Cardiac ventricle fibroblast (primary cell): ENCODE data around the genes CELSR3, ARIH2 and CCDC71.

DNA sequence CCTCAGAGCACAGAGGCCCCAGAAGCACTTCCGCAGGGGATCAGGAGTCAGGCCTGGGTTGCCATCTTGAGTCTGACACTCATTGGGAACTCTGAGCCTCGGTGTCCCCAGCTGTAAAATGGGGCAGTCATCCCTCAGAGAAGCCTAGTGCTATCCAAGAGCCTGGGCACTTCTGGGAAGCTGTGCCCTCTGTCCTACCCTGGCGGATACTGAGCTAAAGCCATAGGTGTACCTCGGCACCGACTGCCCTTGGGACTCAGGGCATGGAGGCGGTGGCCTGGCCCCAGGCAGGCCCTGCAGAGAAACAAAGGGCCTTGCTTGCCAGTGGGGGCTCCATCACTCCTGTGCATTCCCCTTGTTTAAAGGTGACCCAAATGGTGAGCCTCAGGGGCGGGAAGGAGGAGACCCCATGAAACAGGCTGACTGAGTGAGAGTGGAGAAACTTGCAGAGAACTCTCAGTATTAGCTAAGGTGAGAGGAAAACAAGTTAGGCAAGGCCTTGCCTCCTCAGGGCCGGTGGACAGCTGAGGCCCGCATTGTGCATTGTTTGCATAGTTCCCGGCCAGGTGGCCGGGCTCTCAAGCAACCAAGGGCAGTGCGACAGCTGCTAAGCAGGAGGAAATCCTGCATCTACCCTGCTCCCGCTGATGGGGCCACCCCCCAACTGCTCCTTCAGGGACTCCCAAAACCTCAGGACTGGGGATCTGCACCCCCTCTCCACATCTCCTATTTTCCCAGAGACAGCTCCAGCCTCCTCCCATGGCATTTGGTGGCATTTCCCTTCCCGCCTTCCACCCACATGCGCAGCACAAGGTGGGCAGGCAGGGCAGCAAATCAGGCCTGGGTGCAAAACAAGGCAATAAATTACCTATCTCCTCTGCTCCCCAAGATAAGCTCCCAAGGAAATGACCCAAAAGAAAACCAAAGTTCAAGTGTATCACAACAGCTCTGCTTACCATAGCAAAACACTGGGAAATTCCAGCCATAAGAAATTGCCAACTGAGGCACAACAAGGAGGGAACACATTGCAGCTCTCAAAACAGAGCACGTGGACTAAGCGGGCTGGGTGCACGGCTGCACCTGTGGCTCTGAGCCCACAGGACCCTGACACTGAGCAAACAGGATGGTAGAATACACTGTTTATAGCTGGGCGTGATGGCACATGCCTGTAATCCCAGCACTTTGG lies 4.2 kb downstream of the PFKFB4 start:
- RAMPAGE, long total RNA: no peak

- RAMPAGE, long total RNA: no peak
These were observed 2.7 kb downstream of the UCN2 start for GRCh38 chr3:48560682-48561494.

- RAMPAGE, long total RNA: no peak
These were observed 10.9 kb downstream of the CELSR3 start for GRCh38 chr3:48651867-48652169.

DNA sequence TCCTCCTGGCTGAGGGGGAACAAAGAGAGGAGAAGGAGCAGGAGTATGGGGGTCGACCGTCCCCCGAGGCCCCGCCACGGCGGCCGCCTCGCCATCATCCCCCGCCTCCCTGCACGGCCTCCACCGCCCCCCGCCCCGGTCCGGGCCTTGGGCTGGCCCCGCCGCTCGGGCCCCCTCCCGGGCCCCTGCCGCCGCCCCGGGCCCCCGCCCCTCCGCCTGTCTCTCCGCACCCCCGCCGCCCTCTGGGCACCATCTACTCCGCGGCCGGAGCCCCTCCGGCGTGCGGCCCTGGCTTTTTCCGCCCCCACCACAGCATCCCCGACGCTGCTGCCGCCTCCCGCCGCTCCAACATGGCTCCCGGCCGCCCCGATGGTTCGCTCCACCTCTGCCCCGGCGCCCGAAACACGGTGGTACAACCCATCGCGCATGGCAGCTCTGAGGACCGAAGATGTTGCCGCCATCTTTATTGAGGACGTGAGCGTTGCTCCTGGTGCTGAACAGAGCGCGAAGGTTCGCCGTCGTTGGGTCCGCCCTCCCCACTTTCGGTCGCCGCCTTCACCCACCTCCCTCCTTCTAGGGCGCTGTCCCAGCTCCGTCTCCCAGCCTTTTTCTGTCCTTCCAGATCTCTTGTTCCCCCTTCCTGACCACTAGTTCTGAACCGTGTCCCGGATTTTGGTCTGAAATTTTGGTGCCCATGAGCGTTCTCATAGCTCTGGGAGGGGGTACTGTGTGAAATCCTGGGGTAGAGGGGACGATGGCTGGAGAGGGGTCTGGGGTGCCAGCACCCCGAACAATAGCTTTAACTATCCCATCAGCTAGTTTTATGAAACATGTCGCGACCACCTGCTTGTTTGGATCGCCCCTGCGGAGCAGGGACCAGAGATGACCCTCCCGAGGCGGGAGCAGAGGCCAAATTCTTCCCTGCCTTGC lies at the start of gene CELSR3:
TSS of gene CELSR3 (minus strand) at position 350 of the 930 bp plus-strand sequence.
- RAMPAGE, long total RNA: no peak

GRCh38 chr3:48663467-48664537 lies 1.1 kb upstream of the CELSR3 start:
- RAMPAGE, long total RNA: no peak

DNA sequence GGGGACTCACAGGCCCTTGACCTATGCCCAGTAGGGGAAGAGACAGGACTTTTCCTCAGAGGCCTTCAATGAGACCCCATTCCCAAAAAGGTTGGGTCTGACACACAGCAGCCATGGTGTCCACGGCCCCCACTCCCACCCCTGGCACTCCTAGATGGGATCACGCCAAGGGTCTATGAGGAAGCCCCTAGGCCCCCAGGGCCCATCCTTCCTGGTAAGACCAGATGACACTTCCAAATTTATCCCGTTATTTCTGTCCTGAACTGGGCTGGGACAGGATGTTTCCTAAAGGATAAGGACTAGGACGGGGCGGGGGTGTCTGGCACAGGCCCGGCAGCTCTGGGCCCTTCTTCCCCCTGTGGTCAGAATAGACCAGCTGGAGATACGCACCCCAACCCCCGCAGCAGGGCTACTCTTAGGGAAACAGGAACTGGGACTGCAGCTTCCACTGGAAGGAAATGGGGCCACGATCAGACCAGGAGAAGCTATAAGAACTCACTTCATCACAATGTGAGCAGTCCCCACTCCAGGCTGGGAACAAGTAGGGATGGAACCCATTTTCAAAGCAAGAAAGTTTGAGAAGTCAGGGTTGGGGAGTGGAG lies 1.3 kb downstream of the NCKIPSD start:
- RAMPAGE, long total RNA: no peak

- RAMPAGE, long total RNA: no peak
These were observed 6.6 kb upstream of the NCKIPSD start for GRCh38 chr3:48692312-48692733.

DNA sequence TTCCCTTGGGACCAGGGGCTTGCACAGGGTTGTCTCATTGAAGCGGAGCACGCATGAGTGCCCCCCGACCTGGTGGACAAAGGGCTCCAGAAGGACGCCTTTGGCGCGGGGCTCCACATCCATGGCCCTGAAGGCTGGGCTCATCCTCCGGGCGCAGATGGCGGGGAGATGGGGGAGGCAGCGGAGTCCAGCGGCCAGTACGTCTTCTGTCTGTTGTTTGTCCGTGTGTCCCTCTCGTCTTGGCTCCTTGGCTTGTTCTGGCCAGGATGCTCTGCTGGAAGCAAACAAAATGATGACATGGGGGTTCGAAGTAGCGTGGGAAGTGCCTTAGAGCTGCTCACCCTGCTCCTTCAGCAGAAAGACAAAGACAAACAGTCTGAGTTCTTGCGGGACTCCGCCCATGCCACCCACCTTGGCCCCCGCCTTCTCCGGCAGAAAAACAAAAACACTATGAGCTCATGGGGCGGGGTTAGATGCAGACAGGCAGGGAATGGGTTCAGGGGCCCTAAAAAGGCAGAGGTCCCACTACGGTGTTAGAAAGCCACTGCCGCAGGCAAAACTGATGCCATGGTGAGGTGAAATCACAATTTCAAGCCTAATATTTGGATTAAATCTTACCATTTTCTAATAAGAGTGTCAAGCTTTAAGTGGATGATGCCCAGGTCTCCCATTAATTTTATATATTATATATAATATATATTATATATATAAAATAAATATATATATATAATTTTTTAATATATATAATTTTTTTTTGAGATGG lies 9.6 kb upstream of the NCKIPSD start:
- RAMPAGE, long total RNA: no peak

GRCh38 chr3:48899211-48899731 lies 589 bp upstream of the SLC25A20 start:
- RAMPAGE, long total RNA: no peak

DNA sequence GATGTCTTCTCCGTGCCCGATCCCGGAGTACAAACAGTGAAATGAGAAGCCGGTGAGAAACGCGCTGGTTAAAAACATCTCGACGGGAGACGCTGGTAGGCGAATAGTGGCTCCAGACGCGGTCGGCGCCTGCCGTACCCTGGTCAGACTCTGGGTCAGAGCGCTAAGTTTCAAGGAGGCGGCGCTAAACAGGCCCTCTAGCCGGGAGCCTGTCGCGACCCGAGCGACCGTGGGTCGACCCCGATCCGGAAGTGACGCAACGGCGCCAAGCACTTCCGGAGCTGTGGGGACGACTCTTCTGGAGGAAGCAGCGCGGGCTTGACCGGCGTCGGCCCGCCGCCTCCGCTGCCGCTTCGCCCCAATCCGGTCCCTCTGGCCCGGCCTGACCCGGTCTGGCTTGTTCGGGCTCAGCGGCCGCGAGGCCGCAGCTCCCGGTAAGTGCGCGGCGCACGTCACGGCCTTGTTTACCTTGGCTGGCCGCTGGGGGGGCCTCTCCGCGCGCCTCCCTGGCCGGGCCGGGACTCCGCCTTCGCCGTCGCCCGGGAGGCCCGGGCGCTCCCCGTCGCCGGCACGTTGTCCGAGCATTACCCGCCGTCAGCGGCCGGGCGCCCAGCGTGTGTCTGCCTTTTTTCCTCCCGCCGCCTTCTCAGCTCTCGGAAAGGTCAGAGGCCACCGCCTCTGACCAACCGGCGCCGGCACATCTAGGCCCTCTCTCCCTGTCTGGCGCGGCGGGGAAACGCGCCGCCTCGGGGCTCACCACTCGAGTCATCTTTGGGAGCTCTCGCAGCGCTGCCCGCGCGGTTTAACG lies at the start of gene ARIH2:
TSS of gene ARIH2 (plus strand) at position 278 of the 808 bp plus-strand sequence.
- RAMPAGE, long total RNA: start-site peak on the plus strand centred at position 291 of the sequence, 69 bp wide, 404 and 35 reads in 2 replicates

DNA sequence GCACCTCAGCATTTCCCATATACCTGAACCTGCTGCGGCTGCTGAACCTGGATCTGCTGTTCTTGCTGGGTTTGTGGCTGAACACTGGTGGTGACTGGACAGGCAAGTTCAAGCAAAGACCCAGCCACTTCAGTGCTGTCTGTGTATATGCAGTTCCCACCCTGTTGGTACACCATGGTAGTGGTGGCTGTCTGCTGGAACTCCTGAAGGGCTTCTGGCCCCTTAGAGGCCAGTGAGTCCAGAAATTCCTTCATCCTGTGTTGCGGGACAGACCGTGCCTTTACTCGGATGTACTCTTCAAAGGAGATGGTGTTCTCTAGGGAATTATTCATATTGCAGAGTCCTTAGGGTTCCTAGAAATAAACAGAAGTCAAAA lies 17.2 kb downstream of the QRICH1 start:
- RAMPAGE, long total RNA: no peak

- RAMPAGE, long total RNA: no peak
These were observed 720 bp downstream of the QRICH1 start for GRCh38 chr3:49092783-49093918.

GRCh38 chr3:49166159-49166725 lies at the start of gene CCDC71:
CCDC71 (minus strand) TSS chr3:49166331.
- RAMPAGE, long total RNA: no peak

GRCh38 chr3:49397351-49398000 lies 14.3 kb downstream of the RHOA start:
- RAMPAGE, long total RNA: no peak

DNA sequence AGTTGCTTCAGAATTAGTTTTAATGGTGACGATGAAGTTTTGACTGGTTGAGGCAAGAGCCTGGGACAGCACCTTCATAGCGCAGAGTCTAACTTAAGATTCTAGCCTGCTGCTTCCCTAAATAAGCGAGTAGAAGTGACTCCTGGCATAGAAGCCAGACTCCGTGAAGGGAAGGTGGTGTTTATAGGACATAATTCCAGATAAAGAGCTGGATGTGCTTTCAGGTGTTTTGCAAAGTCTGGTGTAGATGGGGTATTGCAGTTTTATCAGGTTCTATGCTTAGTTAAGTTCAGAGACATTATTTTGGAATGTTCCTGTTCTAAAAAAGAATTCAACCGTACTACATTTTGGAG lies 1.0 kb downstream of the DAG1 start:
- RAMPAGE, long total RNA: no peak

DNA sequence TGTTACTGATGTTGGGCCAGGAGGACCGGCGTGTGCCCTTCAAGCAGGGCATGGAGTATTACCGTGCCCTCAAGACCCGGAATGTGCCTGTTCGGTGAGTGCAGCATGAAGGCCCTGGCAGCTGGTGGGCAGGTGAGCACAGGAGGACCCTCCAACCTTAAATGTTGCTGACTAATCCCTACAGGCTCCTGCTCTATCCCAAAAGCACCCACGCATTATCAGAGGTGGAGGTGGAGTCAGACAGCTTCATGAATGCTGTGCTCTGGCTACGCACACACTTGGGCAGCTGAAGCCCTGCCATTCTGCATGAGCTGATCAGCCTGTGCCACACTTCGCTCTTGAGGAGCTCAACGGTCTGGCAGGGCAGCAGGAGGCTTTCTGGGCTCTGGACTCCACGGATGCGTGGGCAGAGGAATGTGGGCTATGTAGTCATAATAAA lies 6.2 kb downstream of the MST1 start:
- RAMPAGE, long total RNA: no peak

GRCh38 chr3:49685953-49686293 lies 3.4 kb downstream of the MST1 start:
- RAMPAGE, long total RNA: no peak

GRCh38 chr3:49802778-49802941 lies 401 bp upstream of the INKA1 start:
- RAMPAGE, long total RNA: no peak

GRCh38 chr3:49811541-49811740 lies 2.3 kb downstream of the UBA7 start:
- RAMPAGE, long total RNA: no peak

DNA sequence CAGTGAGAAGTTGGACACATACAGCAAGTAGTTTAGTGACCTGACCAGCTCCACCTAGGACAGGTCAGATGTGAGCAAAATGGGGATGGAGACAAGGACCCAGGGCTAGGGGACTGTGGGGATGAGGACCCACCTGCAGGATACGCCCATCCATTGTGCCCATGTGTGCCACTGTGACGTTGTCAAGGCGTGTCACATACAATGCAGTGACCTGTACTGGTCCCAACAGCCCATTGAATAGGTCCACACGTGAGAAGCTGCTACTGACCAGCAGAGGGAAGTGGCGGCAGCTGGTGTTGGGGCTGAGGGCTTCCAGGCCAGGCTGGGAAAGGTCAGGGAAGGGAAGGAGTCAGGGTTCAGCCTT lies 4.7 kb downstream of the MST1R start:
- RAMPAGE, long total RNA: no peak